LNCaP clone FGC (cell line): ENCODE measurements around a stretch of chr16.

- RRBS, 2 experiments = no CpG with 5 or more reads among the region's 7 CpGs
Observed at GRCh38 chr16:48350843-48351271, 34.4 kb downstream of the SIAH1 start.

- RRBS, 2 experiments = no CpG with 5 or more reads among the region's 11 CpGs
Observed at GRCh38 chr16:48364877-48365369, 20.3 kb downstream of the SIAH1 start.

DNA sequence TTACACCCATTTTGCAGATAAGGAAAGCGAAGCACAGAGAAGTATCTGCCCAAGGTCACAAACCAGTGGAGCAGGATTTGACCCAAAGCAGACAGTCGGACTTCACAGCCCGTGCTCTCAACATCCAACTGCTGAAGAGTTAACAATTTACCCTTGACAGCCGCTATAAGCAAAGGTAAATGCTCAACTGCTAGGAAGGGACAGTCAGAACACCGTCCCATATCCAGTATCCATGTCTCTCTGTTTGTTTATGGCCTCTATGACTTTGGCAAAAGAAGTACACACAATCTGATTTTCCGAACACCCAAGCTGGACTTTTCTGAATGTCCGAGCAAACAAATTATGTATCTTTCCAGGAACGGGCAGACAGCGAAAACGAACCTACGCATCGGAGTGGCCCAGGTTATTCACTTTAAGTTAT lies 1.2 kb downstream of the SIAH1 start:
- RRBS, 2 experiments = no CpG with 5 or more reads among the region's 12 CpGs

- RRBS, 2 experiments = no CpG with 5 or more reads among the region's 2 CpGs
Observed at GRCh38 chr16:48479957-48480382, 94.8 kb upstream of the SIAH1 start.

DNA sequence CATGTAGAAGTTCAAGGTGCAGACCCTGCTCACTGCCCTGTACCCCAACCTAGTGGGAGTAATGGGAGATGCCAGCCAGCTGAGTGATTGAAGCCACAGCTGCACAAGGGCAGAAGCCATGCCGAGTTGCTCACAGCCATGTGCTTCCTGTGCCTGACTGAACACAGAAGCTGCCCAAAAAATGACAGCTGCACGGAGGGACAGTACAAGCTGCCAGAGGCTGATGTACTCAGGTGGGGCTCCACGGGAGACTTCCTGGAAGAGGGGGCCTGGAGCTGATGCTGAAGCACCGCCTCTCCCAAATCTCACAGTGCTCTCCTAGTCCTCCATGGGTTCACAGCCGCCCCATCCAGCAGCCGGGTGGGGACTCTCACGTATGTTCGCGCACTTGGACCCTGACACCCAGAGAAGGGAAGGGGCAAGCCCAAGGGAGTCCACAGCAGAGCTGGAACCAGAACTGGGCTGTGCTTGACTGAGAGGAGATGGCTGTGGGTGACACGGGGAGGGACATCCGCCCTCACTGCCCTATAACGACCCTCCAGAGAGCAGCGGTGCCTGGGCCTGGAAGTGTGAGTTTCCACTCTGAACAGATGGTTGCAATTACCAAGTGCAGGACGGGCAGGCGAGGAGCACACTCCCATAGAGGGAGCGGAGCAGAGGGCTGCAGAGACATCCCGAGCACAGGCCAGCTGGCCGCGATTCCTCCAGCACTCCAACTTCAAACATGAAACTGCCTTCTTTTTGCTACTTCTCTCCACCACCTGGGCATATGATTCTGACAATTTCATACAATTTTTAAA lies 78.5 kb downstream of the N4BP1 start:
- RRBS, 2 experiments = no CpG with 5 or more reads among the region's 19 CpGs

GRCh38 chr16:48536851-48537356 lies 73.1 kb downstream of the N4BP1 start:
- RRBS, 2 experiments = 88 to 98% methylated on average over 2 of the region's 6 CpGs

- RRBS, 2 experiments = no CpG with 5 or more reads among the region's 6 CpGs
Observed at GRCh38 chr16:48568802-48569434, 41.1 kb downstream of the N4BP1 start.

- RRBS, 2 experiments = no CpG with 5 or more reads among the region's 3 CpGs
Observed at GRCh38 chr16:48587151-48587443, 22.9 kb downstream of the N4BP1 start.

DNA sequence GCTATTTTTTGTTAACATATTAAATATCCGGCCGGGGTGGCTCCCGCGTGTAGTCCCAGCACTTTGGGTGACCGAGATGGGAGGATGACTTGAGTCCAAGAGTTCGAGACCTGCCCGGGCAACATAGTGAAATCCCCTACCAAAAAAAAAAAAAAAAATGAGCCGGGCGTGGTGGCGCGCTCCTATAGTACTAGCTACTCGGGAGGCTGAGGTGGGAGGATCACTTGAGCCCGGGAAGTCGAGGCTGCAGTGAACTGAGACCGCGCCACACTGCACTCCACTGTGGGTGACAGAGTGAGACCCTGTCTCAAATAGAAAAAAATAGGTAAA lies 1.1 kb downstream of the N4BP1 start:
- RRBS, 2 experiments = 72 to 81% methylated on average over 3 of the region's 16 CpGs

GRCh38 chr16:48621655-48622014 lies 11.7 kb upstream of the N4BP1 start:
- RRBS, 2 experiments = no CpG with 5 or more reads among the region's 7 CpGs

DNA sequence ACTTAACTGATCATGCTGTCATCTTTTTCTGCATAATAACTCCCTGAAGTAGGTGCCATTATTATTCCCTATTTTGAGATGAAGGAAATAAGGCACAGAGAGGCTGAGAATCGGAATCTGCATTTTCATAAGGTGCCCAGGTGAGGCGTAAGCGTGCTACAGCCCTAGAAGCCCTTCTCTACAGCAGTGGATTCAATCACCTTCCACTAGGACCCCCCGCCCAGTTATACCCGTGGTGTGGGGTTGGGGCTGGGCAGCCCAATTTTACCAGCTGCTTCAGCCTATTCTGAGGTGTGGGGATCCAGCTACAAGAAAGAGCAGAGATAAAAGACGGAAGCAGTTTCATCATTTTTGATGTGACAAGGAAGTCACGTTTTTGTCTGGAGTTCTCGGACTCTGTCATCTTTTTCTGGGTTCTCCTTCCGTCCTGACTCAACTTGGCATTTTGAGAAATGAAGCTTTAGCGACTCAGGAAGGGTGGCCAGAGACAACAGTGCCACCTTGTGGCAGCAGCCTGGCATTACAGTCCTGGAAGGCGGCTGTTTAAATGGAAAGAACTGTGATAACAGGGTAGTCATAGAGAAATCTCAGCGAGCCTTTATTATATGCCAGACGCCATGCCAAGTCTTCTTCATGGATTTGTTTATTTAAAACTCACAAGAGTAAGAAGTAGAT lies 20.3 kb upstream of the N4BP1 start:
- RRBS, 2 experiments = no CpG with 5 or more reads among the region's 13 CpGs

GRCh38 chr16:49557097-49557576 lies 183.5 kb downstream of the C16orf78 start:
- RRBS, 2 experiments = 21 to 22% methylated on average over 3 of the region's 19 CpGs

- RRBS, 2 experiments = no CpG with 5 or more reads among the region's 2 CpGs
Observed at GRCh38 chr16:49700286-49700443, 155.7 kb downstream of the ZNF423 start.

GRCh38 chr16:49775968-49776605 lies 79.8 kb downstream of the ZNF423 start:
- RRBS, 2 experiments = no CpG with 5 or more reads among the region's 16 CpGs

- RRBS, 2 experiments = no CpG with 5 or more reads among the region's 3 CpGs
Observed at GRCh38 chr16:49824946-49825526, 30.9 kb downstream of the ZNF423 start.

DNA sequence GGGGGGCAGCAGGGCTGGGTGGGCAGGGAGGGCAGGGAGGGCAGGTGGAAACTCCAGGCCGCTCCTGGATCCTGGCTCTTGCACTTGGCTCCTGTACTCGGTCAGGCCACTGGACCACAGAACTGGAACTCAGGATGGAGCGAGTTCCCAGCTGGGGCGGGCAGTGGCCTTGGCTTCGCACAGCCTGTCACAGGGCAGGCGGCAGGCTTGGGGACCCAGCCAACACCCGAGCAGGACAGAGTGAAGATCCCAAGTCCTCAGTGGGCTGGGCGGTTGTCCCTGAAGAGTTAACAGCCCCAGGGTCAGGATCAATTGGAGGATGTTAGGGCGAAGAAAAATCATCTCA lies 22.1 kb downstream of the ZNF423 start:
- RRBS, 2 experiments = no CpG with 5 or more reads among the region's 9 CpGs

DNA sequence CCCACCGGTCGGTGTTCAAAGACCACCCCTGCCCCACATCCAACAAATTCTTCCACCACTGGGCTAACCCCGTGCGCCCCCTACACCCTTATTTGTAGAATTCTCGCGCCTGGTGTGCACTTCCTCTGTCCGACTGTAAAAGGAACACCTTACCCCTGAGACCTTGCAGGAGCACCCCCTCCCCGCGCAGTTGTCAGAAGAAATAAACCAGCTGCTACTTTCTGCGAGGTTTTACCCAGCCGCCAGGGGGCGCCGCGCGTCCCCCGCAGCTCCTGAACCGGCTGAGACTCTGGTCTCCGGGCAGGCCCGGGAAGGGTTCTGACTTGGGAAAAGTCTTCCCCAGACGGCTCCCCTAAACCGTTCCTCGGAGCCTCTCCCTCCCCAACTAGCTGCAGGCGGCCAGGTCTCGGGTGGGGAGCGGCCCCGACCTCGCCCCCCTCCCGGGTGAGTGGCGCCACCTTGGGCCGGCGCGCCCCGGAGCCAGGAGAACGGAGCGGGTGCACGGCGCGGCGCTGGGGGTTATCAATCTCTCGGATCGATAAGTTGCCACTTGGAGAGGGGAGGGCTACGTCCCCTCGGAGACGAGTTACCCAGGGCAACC lies 1.8 kb upstream of the ZNF423 start:
- RRBS, 2 experiments = no CpG with 5 or more reads among the region's 44 CpGs

- RRBS, 2 experiments = 7 to 10% methylated on average over 18 to 21 of the region's 81 CpGs
Observed at GRCh38 chr16:49858219-49859071, 2.5 kb upstream of the ZNF423 start.

DNA sequence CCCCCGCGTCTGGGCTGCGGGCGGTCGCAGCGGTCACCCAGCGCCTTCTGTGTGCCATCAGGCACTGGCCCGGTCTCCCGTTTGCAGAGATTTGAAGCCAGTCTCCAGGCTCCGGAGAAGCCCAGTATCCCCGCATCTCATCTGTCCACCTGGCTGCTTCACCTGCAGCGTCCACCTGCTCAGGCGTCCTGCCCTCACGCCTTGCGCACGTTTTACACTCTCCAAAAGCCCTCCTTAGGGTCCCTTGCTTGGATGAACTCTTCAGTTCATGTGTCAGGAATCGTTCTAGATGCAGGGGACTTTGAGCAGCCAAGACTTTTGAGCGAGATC lies 776 bp downstream of the HEATR3 start:
- RRBS, 2 experiments = 0 to 7% methylated on average over 1 to 2 of the region's 18 CpGs

- RRBS, 2 experiments = no CpG with 5 or more reads among the region's 6 CpGs
Observed at GRCh38 chr16:50185020-50185738, 32.1 kb downstream of the TENT4B start.